Brain (tissue), 1 donor: ENCODE data around the gene NSG1.

- RRBS: 14% methylated on average over 13 of the region's 32 CpGs
These were observed 8.2 kb downstream of the SH3BP2 start for GRCh38 chr4:2800765-2801832.

DNA sequence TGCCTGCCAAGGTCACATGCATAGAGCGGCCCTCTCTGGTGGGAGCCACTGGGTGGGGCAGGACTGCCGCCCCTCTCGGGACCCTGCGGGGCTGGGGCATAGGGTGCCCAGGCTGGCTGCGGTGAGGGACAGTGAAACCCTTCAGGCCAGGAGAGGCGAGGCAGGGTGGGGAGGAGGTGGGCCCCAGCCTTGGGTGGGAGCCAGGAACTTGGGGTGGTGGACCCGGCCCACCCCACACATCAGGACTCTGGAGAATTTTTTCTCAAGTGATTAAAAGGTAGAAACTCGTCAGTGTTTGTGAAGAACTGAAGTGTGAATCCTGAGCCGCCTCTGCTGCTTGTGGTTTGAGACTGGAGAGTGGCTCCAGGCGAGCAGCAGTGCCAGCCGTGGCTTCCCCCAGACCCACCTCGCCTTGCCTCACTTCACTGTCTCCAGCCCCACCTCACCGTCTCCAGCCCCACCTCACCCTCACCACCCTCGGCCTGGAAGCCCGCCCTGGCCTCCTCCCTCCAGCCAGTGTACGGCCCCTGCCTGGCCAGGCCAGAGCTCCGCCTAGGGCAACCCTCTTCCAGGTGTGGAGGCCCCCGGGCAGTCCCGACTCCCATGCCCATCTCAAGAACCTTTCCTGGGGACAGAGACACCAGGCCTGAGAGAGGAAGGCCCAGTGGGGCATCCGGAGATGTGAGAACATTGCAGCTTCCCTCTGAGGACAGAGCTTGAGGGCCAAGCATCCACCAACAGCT, 13.5 kb downstream of the SH3BP2 start:
- RRBS: 46% methylated on average over 3 of the region's 20 CpGs

- RRBS: 45% methylated on average over 2 of the region's 6 CpGs
These were observed 16.7 kb downstream of the SH3BP2 start for GRCh38 chr4:2809535-2809982.

GRCh38 chr4:2822856-2823309, 20.8 kb upstream of the ADD1 start:
- RRBS: no CpG with 5 or more reads among the region's 17 CpGs

GRCh38 chr4:3073468-3074289, 802 bp upstream of the HTT start:
- RRBS: 3% methylated on average over 16 of the region's 64 CpGs

DNA sequence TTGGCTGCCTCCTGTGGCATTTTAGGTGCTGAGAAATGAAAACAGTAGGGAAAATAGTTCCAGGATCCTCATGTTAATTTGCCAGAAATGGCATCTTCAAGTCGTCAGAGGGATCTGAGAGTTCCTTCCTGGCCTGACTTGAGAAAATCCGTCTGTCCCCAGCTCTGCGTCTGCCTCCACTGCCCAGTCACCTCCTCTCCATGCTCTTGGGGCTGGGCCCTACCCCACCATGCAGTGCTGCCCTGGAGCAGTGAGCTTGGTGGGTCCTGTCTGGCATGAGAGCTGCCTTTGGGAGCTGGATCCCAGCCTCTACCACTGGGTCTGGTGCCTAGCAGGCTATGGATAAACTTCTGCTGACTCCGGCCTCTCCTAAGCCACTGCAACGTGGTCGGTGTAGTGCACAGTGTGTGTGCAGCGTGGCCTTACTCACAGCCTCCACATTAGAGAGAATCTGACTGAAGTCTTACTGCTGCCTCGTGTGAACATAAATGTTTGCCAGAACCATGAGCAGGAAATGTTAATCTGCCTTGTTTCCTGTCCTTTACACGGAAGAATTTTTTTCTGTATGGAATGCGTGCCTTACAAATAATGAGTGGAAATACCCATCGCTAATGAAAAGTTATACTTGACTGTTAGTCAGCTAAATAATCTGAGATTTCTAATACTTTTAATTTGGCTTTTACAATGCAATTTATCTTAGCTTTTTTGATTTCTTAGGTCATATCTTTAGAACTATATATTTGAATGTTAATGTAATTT, 47.7 kb downstream of the HTT start:
- RRBS: no CpG with 5 or more reads among the region's 11 CpGs

DNA sequence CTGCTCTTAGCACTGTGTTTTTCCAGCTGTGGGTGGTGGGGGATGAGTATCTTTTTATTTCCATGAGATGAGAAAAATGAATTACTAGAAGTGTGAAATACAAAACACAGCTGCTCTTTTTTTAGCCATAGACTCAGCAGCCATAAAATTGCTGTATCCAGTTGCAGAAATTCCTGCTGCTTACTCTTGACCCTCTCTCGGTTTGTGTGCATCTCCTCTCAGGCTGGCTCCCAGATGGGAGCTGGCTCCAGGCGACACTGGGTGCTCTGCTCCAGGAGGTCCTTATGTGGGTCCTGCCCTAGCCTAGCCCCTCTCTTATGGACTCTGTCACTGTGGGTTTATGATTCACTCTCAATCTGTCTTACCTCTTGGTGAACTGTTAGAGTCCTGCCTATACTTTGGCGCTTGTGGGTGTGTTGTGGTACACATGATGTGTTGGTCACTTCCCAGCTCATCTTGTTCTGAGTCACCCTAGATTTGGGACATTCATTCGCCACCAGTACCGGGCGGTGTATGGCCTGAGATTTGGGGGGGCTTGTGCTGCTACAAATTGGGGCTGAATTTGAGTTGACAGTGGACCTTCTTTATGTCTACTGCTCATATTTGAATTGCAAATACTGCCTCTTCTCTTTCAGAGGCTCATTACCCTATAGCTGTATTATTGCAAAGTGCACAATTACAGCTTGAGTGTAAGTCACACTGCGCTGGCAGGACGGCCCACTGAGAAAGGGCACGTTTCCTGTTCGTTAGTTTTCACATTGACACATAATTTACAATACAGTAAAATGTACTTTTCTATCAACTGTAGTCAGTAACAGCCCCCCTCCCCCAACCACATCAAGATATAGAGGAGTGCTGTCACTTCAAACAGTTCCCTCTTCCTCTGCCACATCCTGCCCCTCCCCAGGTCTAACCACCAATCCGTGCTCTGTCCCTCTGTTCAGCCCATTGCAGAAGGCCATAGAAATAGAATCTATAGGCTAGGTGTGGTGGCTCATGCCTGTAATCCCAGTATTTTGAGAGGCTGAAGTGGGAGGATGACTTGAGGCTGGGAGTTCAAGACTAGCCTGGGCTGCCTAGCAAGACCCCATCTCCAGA, 46.9 kb upstream of the MSANTD1 start:
- RRBS: no CpG with 5 or more reads among the region's 11 CpGs

DNA sequence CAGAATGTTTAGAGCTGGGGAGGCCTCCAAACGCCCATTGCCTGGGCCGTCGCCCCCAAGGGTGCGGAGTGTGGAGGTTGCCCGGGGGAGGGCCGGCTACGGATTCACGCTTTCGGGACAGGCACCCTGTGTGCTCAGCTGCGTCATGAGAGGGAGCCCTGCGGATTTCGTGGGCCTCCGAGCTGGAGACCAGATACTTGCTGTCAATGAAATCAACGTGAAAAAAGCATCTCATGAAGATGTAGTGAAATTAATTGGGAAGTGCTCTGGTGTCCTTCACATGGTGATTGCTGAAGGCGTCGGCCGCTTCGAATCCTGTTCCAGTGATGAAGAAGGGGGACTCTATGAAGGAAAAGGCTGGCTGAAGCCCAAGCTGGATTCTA, 23.3 kb downstream of the RGS12 start:
- RRBS: no CpG with 5 or more reads among the region's 18 CpGs

- RRBS: no CpG with 5 or more reads among the region's 5 CpGs
These were observed 61.6 kb downstream of the RGS12 start for GRCh38 chr4:3354289-3354856.

- RRBS: no CpG with 5 or more reads among the region's 33 CpGs
These were observed 56.3 kb upstream of the HGFAC start for GRCh38 chr4:3385231-3386058.

DNA sequence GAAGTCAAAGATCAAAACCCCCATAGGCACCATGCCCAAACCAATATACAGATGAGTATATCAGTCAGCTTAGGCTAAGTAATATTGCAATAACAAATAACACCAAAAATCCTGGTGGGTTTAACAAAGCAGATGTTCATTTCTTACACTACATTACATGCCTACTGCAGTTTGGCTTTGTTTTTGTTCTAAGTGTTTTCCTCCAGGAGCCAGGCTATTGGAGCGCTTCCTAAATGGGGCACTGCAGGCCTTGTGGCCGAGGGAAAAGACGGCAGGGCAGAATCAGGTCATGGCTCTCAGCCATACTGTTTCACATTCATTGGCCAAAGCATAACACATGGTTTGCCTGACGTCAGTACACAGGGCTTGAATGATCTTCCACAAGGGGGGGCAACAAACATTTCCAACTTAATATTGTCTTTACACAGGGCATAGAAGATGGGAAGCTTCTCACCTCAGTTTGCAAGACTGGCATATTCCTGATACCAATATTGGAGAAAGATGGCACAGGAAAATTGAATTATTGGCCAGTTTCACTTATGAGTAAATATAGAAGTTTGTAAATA, 42.0 kb upstream of the HGFAC start:
- RRBS: no CpG with 5 or more reads among the region's 4 CpGs

- RRBS: 40% methylated on average over 9 of the region's 29 CpGs
These were observed 11.1 kb upstream of the HGFAC start for GRCh38 chr4:3430486-3431182.

- RRBS: 88% methylated on average over 4 of the region's 38 CpGs
These were observed 55.9 kb upstream of the ADRA2C start for GRCh38 chr4:3709892-3711084.

DNA sequence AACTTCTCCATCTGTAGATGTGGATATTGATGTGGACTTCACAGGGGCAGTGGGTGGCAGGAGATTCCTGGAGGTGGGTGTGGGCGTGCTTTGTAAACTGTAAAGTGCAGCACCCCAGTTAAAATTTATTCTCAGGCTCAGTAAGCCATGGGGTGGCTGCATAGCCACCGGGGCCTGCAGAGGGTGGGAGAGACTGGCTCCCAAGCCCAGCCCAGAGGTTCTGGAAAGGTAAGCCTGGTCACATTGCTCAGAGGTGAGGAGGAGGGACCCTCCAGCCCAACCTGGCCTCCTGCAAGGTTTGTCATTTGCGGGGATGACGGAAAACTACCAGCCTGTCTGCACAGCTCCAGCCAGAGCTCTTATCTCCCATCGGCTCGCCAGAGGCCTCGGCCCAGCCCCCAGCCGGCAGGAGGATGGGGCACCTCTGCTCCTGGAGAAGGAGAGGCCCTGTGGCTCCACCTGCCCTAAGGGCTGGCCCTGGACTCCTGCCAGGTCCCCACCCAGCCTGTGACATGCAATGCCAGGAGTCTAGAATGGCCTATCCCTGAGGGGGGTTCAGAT, 14.0 kb downstream of the ADRA2C start:
- RRBS: no CpG with 5 or more reads among the region's 8 CpGs

DNA sequence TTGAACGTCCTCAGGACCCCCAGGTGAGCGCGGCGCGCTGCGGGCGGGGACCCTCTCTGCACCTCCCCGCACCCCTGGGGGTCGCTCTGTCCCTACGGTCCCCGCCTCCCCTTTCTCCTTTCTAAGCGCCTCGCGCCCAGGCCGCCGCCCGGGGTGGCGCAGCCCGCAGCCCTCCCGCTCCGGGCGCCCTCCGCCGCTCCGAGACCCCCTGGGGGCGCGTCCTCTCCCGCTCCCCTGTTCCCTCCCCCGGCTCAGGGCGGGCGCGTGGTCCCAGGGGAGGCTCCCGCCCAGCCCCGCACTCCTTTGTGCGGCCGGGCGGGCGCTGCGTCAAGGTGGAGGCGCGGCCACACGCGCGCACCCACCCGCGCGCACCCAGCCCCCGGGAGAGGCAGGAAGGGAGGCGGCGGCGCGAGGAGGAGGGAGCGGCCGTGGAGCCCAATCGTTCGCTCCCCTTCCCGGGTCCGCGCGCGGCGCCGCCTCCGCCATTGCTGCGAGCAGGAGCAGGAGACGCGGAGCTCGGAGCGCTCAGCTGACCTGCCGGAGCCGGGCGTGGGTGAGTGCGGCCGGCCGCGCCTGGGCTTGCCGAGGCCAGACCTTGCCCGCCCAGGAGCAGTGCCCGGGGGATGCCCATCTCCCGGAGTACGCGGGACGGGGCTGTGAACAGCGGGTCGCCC, at the start of gene NSG1:
TSS of gene NSG1 (plus strand) at position 482 of the 674 bp plus-strand sequence.
- RRBS: 2% methylated on average over 55 of the region's 85 CpGs

GRCh38 chr4:4686047-4686287, 144.1 kb upstream of the STX18 start:
- RRBS: no CpG with 5 or more reads among the region's 3 CpGs

- RRBS: no CpG with 5 or more reads among the region's 28 CpGs
These were observed 6.1 kb upstream of the MSX1 start for GRCh38 chr4:4853290-4853807.

DNA sequence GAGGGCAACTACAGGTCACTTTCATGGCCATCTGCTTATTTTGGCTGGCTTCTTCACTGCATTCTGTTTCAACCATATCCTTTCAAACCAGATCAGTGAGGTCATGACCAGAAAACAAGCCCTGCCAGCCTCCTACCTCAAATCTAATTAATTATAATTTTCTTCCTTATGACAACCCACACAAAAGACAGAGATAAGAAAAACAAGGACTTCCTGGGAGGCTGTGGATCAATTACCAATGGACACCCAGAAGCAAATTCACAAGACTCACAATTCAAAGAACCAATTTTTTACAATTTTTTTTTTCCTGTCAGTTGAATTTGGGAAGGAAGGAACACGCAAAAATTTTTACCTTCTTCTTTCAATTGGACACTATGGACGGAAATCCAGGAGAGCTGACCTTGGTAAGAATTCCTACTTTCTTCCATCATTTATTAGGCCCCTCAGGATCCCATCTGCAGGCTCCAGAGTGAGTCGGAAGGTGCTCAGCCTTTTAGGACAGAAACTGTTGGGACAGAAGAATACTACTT, 183.2 kb downstream of the EVC2 start:
- RRBS: no CpG with 5 or more reads among the region's 3 CpGs

- RRBS: no CpG with 5 or more reads among the region's 9 CpGs
These were observed 132.2 kb downstream of the EVC2 start for GRCh38 chr4:5576077-5576620.

DNA sequence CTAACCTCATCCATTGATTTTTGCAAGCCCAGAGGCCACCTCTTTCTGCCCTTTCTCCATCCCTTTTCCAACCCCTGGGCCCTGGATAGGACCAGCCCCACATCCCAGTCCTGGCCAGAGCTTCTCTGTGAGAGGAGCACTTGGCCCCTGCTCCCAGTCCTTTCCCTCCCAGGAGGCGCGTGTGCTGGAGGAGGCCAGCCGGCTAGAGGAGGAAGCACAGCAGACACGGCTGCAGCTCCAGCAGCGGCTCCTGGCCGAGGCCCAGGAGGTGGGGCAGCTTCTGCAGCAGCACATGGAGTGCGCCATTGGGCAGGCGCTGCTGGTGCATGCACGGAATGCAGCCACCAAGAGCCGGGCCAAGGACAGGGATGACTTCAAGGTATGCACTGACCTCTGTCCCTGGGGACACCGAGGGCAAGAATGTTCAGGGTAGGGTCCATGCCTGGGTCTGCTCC, 87.4 kb downstream of the EVC start:
- RRBS: no CpG with 5 or more reads among the region's 11 CpGs